Gastroesophageal sphincter (tissue), 4 donors: ENCODE results near the gene CHMP1B.

GRCh38 chr18:8799838-8800923 lies 94.8 kb downstream of the MTCL1 start:
- PRO-cap = unidirectional peak, plus-strand start at chr18:8800186; unidirectional peak, plus-strand start at chr18:8800235; bidirectional peak, plus-strand start at chr18:8800602, minus-strand start at chr18:8800578; unidirectional peak, minus-strand start at chr18:8800701
- RAMPAGE, long total RNA, 4 experiments = no peak in any of the 4 experiments

DNA sequence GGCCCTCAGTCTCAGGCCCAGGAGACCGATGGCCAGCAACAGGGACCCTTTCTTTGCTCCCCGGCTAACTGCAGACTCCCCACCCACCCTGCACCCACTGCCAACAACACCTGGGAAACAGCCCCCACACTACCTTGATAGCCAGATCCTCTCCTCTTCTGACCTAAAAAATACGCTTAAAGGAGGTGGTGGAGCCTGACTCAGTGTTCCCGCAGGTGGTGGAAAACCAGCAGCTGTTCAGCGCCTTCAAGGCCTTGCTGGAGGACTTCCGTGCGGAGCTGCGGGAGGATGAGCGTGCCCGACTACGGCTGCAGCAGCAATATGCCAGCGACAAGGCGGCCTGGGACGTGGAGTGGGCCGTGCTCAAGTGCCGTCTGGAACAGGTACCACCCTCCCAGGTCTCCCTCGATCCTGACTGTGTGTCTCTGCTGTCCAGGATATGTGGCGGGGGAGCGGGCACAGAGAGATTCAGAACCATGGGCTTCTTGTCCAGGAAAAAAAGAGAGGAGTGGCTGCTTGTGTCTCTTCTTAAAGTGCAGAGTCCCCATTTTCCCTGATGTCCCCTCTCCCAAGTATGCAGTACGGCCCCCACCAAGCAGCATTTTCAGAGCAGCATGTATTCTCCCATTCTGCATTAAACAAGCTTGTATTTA lies 101.4 kb downstream of the MTCL1 start:
- PRO-cap = no peak
- RAMPAGE, long total RNA, 4 experiments = no peak in any of the 4 experiments

- PRO-cap = no peak
- RAMPAGE, long total RNA, 4 experiments = no peak in any of the 4 experiments
Observed at GRCh38 chr18:9126370-9126695, 10.2 kb upstream of the ANKRD12 start.

GRCh38 chr18:9254484-9255065 lies 80.0 kb upstream of the TWSG1 start:
- PRO-cap = no peak
- RAMPAGE, long total RNA, 4 experiments = no peak in any of the 4 experiments

DNA sequence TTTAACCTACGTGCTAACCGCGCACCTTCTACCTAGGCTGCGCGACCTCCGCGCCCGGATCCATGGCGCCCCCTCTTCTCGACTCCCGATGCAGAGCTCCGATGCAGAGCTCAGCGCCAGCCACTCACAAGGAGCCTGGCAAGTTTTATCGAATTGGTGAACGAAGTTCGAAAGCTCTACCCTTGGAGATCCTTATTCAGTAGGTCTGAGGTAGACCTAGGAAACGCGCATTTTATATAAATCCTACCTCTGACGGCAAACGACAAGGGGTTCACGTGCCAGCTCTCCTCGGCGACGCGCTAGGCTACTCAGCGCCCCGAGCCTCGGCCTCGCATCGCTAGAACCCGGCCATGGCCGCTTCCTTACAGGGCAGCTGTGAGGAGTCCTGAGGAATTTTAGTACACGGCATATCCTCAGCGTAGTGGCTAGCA lies 668 bp upstream of the TWSG1 start:
- PRO-cap = no peak
- RAMPAGE, long total RNA, 4 experiments = no peak in any of the 4 experiments

GRCh38 chr18:9638819-9639197 lies 24.4 kb upstream of the PPP4R1 start:
- PRO-cap = no peak
- RAMPAGE, long total RNA, 4 experiments = no peak in any of the 4 experiments

- PRO-cap = no peak
- RAMPAGE, long total RNA, 4 experiments = no peak in any of the 4 experiments
Observed at GRCh38 chr18:9684597-9684841, 23.6 kb upstream of the RAB31 start.

GRCh38 chr18:9710218-9710702 lies 2.2 kb downstream of the RAB31 start:
- PRO-cap = no peak
- RAMPAGE, long total RNA, 4 experiments = no peak in any of the 4 experiments

DNA sequence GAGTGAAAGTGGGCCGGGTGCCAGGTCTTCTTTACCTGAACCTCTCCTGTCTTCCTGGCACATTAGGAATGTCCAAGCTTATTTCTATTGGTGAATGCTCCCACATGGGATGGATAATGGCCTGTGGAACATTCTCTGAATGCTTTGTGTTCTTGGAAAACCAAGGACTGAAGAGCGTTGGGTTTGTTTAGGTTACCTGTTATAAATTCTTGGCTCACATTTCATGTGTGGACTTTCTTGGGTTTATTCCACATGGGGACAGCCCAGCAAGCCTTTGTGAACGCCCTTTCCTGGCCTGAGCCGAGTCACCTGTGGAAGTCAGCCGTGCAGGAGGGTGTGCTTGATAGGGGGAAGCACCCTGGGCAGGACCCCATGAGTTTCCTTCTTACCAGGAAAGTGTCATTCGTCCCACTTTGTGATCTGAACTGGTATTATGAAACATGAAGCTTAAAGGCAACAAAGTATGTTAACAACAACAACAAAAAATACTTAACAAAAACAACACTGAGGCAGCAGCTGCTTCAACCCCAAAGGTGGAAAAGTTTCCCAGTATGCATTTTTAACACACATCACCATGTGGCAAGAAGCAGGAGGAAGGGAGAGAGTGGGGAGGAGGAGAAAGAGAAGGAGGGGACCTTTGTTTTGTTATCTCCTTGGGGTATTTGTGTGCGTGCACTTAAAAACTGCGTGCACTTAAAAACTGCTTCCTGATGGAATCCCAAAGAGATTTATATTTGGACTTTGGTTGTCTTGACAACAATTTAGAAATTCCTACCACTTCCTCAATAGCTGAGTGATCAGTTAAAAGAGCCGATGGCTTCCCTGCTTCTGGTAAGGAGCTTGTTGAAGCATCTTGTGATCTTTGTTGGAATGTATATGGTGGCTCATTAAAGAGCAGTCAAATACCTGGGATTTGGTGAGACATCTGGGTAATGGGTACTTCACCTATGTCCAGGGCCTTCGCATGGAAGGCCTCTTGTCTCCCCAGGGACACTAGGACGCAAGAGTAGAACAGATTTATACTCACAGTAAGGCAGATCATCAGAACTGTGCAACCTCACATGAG lies 4.3 kb downstream of the RAB31 start:
- PRO-cap = no peak
- RAMPAGE, long total RNA, 4 experiments = no peak in any of the 4 experiments

DNA sequence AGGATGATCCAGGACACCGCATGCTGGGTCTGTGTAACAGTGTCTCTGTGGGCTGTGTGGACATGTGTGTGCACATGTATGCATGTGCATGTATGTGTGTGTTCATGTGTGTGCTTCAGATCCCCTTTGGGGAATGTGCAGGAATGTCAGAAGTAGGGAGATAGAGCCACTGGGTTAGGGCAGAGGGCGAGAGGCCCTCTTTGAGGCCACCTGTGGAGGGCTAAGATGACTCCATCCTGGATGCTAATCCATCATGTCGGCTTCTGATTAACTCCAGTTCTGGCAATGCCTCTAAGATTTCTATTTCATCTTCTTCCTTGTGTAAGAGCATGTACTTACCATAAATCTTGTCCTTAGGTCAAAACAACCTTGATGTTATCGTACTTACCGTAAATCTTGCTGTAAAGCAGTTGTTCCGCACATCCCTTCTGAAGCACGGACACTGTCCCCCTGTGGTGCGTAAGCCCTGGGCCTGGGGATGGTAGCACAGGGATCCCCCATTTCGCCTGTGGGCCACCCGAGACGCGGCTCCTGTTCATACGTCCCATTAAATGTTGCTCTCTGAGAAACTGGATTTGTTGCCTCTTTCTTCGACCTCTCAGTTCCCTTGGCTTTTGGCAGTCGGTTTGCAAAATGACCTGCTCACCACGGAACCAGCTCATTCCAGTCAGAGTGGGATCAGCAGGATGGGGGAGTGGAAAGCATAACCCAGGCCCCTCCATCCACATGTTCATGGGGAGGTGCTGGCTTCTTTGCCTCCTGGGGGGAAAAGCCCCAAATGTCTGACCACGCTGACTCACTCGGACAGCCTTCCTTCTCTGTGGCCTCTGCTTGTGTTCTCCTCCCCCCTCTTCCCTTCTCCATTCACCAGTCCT lies 49.7 kb downstream of the RAB31 start:
- PRO-cap = no peak
- RAMPAGE, long total RNA, 4 experiments = no peak in any of the 4 experiments

DNA sequence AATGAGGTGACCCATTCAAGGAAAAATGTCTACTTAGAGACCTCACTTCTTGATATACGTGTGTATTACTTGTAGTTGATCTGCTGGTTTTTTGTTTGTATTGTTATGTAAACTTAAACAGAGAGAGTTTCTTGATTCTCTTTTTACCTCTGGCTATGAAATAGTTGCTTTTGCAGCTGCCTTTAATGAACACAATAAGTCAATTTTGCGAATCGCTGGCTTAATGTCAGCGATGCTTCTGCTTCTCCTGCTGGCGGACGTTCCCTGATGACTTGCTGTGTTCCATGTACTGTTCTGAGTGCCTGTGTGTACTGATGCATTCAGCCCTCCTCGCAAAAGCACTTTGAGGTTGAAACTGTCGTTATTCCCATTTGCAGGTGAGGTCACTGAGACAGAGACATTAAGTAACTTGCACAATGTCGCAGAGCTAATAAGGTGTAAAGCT lies 88.6 kb upstream of the TXNDC2 start:
- PRO-cap = no peak
- RAMPAGE, long total RNA, 4 experiments = no peak in any of the 4 experiments

DNA sequence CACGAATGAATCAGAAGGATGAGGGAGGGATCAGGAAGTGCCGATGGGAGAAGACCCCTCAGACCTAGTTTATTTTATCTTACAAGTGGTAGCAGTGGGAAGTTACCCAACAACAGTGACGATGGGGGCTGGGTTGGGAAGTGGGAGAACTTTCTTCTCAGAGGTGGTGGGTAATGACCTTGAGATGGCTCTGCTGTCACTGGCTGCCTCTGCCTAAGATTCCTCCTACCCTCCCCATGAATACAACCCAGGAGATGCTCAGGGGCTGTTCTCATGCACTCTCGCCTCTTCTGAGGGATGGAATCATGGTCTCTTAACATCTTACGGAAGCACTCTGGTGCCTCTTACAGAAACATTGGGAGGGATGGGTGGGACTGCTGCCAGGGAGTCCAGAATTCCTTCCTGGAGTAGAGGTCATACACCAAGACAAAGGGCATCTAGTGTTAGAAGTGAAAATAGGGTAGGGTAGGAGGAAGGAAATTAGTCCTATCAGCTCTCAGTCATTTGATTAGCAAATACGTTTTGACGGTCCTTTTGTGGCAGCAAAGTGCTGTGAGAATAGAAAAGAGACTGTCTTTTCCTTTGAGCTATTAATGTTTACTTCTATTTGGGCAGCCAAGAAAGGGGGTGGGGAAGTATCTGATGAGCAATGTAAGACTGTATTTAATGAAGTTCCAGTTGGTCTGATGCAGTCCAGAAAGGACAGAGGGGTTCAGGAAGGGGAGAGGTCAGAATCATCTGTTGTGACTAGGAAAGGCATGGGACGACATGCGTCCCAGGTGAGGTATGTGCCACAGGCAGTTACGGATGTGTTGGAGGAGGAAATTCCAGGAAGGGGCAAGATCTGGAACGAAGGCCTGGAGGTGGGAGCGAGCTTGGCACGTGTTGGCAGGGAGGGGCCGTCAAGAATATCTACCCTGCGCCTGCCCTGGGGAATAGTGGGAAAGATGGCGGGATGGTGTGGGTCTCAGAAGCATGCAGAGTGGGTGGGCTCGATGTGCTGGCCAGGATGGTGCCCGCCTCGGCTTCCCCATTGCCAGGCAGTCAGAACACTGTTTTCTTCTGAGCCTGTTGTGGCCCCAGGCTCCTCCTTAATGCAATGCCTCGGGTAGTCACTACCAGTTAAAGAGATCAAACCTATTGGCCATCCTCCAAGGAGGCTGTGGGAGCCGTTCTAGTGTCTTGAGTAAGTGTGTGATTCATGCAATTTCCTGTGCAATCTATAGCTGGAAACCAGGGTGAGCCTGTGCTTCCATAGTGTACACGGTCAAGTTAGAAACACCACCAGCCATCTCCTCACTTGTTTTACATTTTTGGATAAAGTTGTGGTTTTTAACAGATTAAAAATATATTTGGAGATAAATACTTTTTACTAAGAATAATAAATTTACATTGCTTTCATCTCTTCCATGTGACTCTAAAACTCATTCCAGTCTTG lies 58.0 kb upstream of the TXNDC2 start:
- PRO-cap = bidirectional peak, plus-strand start at position 1,257 of the sequence, minus-strand start at position 1,096 of the sequence
- RAMPAGE, long total RNA, 4 experiments = start-site peak on the plus strand in 1 of 4 experiments, centred at position 1,052 of the sequence, 6 reads per replicate

DNA sequence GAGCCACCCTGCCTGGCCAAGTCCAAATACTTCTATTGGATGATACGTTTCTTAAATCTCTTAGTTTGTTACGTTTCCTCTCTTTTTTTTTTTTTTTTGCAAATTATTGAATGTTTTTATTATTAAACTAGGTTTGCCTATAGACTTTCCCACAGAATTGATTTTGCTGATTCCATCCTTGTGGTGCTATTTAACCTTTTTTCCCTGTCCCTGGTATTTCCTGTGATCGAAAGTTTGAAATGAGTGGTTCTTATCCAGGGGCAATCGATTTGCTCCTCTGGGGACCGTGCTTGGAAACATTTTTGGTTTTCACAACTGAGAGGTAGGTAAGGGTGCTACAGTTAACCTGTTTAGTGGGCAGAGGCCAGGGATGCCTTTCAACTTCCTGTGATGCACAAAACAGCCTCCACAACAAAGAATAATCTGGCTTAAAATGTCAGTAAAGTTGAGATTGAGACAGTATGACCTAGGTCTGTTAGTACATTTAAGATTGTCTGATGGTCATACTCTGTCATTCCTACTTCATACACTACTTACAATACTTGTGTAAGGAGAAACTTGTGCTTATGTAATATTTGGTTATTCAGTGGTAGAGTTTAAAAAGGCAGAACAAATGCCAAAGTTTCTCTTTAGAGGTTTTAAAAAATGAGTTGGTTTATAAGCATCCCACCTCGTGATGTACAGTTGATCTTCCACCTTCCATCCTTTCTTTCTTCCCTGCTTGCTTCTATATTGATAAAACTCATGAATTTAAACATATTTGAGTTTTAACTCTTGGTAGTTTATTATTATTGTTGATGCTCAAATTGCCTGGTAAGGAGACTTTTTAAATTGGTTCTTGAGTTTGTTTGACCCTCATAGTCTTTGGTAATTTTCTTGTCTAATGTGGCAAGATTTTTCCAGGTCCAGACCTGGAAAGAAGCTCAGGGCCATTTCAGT lies 25.9 kb downstream of the VAPA start:
- PRO-cap = no peak
- RAMPAGE, long total RNA, 4 experiments = no peak in any of the 4 experiments

- PRO-cap = bidirectional peak, plus-strand start at chr18:10247842, minus-strand start at chr18:10247571
- RAMPAGE, long total RNA, 4 experiments = start-site peak on the minus strand in 1 of 4 experiments, at chr18:10247501-10247575 at its widest, 7 reads per replicate
Observed at GRCh38 chr18:10247190-10248046, 207.0 kb upstream of the APCDD1 start.

DNA sequence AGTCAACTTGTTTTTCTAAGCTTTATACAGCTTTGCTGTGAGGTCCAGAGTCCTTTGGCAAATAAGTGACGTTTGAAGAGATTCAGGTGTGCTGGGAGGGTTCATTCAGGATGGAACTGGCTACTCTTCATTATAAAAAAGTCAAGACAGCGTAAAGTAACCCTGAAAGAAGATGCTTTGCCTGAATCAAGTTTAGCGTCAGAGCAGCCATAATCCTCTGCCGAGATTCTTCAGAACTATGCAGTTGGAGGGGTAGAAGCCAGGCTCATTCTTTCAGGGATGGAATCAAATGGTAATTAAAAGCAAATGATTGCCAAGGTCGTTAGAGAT lies 21.8 kb downstream of the APCDD1 start:
- PRO-cap = no peak
- RAMPAGE, long total RNA, 4 experiments = no peak in any of the 4 experiments

DNA sequence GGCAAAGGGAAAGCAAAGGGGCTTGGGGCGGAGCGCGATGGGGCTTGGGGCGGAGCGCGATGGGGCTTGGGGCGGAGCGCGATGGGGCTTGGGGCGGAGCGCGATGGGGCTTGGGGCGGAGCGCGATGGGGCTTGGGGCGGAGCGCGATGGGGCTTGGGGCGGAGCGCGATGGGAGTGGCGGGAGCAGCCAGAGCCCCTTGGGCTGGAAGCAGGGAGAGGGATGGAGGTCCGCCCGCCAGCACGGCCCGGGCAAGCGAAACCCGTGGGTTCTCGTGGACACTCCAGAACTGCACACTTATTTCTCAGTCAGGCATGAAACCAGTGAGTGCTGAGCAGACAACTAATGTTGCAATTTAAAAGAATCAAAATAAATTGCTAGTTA lies 81.7 kb downstream of the NAPG start:
- PRO-cap = no peak
- RAMPAGE, long total RNA, 4 experiments = no peak in any of the 4 experiments

- PRO-cap = no peak
- RAMPAGE, long total RNA, 4 experiments = no peak in any of the 4 experiments
Observed at GRCh38 chr18:11148138-11148532, 1.2 kb downstream of the PIEZO2 start.

- PRO-cap = no peak
- RAMPAGE, long total RNA, 4 experiments = no peak in any of the 4 experiments
Observed at GRCh38 chr18:11178782-11179620, 29.6 kb upstream of the PIEZO2 start.

DNA sequence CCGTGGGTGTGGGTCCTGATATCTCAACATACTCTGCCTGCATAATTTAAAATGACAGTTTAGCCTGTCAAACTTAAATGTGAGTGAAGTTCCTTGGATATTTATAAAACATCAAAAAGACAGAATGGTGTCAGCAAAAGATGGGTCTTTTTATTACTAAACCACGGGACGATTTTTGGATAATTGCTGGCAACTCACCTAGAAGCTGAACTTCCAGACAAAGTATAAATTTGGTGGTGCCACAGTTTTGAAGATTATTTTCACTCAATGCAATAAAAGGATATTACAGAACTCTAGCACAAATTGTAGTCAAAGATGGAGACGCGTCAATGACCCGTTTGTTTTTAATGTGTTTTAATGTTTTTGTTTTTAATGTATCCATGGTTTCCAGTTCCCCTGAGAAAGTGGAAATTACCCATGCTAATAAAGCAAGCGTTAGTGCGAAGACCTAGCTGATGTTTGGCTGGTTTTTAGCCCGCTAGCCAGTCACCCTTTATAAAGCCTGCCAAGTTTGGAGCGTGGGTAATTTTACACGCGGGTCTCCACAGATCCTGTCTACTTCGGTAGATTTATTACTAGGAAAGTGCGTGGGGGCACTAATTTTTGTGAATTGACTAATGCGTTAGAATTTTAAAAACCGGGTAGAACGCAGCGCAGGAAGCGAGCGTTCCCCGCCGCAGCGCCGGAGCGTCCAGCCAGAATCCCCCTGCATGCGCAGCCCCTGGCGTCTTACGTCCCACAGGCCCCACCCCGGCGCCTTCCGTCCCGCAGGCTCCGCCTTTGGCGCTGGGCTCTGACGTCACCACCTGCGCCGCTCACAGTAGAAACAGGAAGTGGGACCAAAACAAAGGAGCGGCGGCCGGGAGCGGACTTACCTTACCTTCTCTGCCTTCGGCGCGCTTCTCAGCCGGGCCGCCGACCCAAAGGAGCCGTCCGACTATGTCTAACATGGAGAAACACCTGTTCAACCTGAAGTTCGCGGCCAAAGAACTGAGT lies at the start of gene CHMP1B:
CHMP1B (plus strand) TSS at position 841 of the 996 bp plus-strand sequence.
- PRO-cap = bidirectional peak, plus-strand start at position 438 of the sequence, minus-strand start at position 317 of the sequence; unidirectional peak, minus-strand start at position 461 of the sequence; bidirectional peak, plus-strand start at position 842 of the sequence, minus-strand start at position 703 of the sequence
- RAMPAGE, long total RNA, 4 experiments = start-site peak on the plus strand in 4 of 4 experiments, centred at positions 846 to 858 of the sequence, 92 to 196 reads per replicate

- PRO-cap = unidirectional peak, plus-strand start at chr18:11996018
- RAMPAGE, long total RNA, 4 experiments = no peak in any of the 4 experiments
Observed at GRCh38 chr18:11995491-11996167, 14.3 kb downstream of the IMPA2 start.